Mononuclear cell (primary cell): Measurements from ENCODE around the genes METTL2B, CCDC136 and ATP6V1FNB.

DNA sequence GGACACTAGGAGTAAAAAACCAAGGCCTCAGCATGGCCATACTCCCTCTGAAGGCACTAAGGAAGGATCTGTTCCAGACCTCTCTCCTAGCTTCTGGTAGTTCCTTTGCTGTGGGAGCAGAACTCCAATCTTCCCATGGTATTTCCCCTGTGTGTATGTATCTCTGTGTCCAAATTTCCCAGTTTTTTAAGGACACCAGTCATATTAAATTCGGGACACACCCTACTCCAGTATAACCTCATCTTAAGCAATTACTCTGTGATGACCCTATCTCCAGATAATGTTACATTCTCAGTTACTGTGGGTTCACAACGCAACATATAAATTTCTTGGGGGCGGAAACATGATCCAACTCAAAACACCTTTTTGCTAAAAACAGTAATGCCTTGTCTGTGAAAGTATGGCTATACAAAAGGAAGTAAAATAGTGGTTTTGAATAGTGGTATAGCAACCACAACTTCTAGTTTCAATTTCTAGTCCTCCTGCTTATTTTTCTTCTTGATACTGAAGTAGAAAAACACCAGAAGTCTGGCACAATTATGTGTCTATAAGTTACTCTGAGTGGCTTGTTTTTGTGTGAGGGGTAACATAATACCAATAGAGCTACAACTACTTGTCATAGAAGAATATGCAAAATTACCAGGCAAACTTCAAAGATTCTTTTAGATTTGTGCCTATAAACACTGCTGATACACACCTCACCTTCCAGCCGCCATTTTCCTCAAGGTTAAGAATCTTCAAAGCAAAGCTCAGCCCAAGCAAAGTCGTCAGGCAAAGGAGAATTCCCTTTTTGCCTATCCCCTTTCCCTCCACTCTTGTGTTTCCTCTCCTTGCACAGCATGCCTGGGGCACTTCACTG lies 21.4 kb upstream of the ZNF800 start:
- RRBS = no CpG with 5 or more reads among the region's 5 CpGs

GRCh38 chr7:128236810-128237433 lies 4.2 kb upstream of the LEP start:
- RRBS = no CpG with 5 or more reads among the region's 2 CpGs

DNA sequence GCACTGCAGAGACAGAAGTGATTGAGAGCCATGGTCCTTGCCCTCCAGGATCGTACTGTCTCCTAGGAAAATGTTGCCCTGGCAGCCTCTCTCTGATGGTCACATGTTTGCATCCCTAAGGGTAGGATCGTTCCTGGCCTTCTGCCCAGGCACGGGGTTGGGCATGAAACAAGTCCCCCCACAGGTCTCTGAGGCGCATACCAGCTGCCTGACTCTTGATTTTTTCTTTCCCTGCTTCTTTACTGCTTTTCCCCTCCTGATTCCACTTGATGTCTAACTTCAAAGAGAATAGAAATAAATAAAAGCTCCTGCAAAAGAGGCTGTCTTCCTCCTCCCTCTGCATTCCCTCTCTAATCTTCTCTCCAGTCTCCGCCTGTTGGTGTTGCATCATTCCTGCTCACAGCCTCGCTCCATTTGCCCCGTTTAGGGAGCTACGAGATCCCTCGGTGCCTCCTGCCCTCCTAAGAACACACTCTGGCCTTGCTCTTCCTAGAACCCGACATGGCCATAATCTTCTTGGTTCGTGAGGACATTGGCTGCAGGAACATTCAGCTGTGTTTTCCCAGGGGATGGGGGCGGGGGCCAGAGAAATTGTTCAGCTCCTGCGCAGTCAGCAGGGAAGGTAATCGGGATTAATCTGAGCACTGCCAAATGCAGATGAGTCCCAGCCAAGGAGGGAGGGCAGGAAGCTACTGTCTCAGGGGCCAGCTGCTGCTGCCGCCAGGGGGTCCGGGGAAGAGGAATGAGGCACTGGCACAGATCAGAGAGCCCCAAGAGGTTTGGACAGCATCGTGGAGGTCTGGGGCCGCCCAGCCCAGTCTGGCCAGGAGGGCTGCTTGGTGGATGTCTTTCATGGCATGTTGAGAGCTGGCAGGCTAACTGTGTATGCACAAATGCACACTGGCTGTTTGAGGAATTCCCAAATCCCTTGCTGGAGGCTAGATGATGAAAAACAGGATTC lies 26.1 kb downstream of the LEP start:
- RRBS = no CpG with 5 or more reads among the region's 18 CpGs

DNA sequence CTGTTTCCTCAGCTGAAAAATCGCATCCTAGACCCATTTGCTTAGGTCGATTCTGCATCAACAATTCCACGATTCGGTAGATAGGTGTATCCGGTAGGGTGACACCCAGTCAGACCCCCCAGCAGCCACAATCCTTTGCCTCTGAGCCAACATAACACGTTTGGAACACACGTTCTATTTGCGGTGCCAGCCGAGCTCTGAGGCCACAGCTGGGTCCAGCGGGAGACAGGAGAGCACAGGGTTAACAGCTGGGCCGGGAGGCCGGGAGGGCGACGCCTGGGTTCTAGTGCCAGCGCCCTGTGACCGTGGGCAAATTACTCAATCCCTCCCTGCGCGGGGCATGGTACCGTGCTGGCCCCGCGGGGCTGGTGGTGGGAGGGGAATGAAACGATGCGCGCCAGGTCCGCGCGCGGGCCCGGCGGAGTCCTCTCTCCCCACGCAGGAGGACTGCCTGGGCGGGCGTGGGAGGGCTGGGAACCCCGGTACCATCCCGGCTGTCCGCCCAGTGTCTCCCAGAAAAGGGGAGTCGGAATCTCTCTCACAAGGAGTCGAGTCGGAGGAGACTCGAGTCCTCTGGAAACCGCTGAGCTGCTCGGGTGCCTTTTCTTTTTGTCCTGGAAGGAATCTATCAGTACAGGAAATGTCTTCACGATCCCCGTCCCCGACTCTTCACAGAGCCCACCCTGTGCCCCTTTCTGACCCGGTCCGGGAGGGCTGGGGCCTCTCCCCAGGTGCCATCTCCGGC lies 30.4 kb downstream of the LEP start:
- RRBS = 13% methylated on average over 13 of the region's 48 CpGs

- RRBS = no CpG with 5 or more reads among the region's 7 CpGs
Measured at GRCh38 chr7:128323393-128323836, 20.3 kb downstream of the RBM28 start.

- RRBS = no CpG with 5 or more reads among the region's 53 CpGs
Measured at GRCh38 chr7:128476356-128477182, at the start of gene METTL2B. TSS of gene METTL2B (plus strand) at chr7:128476748.

GRCh38 chr7:128523139-128523560 lies 46.6 kb downstream of the METTL2B start:
- RRBS = no CpG with 5 or more reads among the region's 6 CpGs

DNA sequence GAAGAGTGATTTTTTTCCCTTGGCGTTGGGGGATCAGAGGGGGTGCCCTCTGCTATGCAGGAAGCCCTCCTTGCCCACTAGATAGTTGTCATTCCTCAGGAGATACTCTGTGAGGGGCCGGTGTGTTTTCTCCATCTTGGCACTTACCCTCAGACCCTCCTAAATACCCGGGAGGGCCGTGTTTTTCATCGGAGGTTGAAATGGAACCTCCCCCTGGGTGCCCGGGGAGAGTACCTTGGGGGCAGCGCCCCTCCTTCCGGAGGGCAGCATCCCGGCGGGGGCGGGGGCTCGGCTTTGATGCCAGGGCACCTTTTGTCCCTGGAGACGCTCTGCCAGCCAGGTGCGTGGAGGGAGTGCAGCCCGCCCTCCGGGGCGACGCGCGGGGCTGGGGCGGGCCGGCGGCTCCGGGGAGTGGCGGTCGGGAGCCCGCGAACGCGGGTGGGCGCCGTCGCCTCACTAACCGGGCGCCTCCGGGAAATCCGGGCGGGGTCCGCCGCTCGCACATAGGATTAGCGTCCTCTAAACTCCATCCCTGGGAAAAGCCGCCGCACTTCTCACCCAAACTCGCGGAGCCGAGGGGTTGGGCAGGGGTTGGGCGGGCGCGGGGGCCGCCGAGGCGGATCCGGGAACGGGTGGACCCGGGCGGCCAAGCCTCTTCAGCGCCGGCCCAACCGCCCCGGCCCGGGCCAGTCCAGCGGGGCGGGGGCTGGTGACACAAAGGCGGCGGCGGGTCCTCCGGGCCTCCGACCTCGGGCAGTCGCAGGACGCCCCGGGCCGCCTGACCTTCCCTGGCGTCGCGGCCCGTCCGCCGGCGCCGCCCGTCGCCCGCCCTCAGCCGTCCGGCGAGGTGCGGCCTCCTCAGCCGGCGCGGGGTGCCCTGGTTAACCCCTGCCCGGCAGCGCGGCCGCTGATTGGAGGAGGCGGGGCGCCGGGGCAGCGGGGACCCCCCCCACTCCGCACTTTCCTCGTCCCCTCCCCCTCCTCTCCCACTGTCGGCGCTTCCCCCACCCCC lies 54.0 kb downstream of the METTL2B start:
- RRBS = 2% methylated on average over 36 of the region's 104 CpGs

DNA sequence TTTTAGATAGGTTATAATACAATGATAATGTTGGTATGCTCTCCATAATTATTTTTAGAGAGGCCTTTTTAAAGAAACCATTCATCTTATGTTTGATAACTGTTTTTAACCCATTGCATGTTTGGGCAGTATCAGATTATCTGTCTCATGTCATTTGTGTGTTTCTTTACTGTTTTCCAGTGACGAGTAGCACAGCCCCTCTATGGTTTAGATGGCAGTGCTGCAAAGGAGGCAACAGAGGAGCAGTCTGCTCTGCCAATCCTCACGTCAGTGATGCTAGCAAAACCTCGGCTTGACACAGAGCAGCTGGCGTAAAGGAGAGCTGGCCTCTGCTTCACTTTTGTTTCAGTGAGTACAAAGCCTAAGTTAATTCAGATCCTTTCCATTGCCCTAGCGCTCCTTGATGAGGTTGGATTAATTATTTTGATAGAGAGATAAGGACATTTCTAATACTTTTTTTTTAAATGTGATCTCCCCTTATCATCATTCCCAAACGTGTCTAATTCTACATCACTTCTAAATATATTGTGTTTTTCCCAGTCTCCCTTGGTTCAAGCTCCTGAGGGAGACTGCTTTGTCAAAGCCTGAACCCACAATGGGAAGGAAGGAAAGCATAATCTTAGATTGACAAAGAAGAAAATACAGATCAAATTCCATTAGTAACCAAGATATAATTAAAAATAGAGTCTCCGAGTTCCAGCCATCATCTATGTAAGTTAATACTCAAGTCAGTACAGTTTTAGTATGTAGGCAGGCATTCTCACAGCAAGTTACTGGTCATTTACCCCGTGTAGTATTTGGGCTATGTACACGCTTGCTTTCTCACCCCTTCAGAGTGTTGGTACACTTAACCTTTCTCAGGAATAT lies 80.2 kb upstream of the GARIN1A start:
- RRBS = no CpG with 5 or more reads among the region's 9 CpGs

GRCh38 chr7:128653135-128653582 lies 18.9 kb upstream of the GARIN1A start:
- RRBS = no CpG with 5 or more reads among the region's 20 CpGs

DNA sequence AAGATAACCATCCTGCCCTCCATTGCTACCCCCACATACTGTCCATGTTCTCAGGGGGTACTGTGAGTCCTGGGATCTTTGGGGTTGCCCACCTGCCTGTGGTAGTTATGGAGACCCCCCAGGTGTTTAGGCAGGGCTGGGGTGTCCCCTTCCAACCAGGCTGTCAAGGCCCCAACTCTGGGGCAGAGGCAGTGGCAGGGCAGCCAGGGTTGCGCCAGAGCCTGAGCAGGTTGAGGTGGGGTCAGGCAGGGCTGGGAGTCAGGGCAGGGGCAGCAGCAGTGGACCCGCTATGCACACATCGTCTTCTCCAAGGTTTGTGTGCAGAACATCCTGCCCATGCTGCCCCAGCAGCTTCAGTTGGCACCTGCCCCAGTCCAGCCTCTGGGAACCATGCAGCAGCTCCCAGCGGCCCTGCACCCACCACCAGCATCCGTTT lies 16.2 kb upstream of the GARIN1A start:
- RRBS = no CpG with 5 or more reads among the region's 5 CpGs

- RRBS = no CpG with 5 or more reads among the region's 6 CpGs
Measured at GRCh38 chr7:128741771-128742600, 2.8 kb downstream of the CALU start.

DNA sequence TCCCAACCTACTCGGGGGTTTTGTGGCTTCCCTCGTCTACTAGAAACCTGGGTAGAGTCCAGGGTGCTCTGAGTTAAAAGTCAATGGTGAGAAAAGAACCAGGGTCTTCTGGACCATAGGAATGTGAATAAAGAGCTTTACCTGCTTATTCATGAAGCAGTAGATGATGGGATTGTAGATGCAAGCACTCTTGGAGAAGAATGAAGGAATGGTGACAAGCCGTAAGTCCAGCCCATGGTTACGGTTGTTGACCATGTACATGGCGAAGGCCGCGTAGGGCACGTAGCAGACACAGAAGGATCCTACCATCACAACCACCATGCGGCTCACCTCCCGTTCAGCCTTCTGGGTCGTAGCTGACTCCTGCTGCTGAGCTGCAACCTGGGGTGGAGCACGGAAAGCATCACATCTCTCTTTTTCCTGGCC lies 2.1 kb downstream of the OPN1SW start:
- RRBS = no CpG with 5 or more reads among the region's 12 CpGs

GRCh38 chr7:128791597-128792414 lies at the start of gene CCDC136:
TSS of gene CCDC136 (plus strand) at chr7:128791968.
- RRBS = 2% methylated on average over 11 of the region's 38 CpGs

- RRBS = no CpG with 5 or more reads among the region's 11 CpGs
Measured at GRCh38 chr7:128811693-128812476, 18.3 kb upstream of the FLNC start.

GRCh38 chr7:128815245-128815875 lies 14.8 kb upstream of the FLNC start:
- RRBS = no CpG with 5 or more reads among the region's 5 CpGs

- RRBS = no CpG with 5 or more reads among the region's 15 CpGs
Measured at GRCh38 chr7:128827055-128827903, 2.9 kb upstream of the FLNC start.

GRCh38 chr7:128863533-128863756 lies 789 bp downstream of the ATP6V1F start:
- RRBS = no CpG with 5 or more reads among the region's 3 CpGs

GRCh38 chr7:128866317-128866560 lies at the start of gene ATP6V1FNB:
TSS of gene ATP6V1FNB (plus strand) at chr7:128866330.
- RRBS = no CpG with 5 or more reads among the region's 10 CpGs

GRCh38 chr7:128892649-128893000 lies 17.9 kb downstream of the KCP start:
- RRBS = no CpG with 5 or more reads among the region's 5 CpGs